Ascending aorta (tissue), 1 donor: ENCODE data around the gene CCP110.

DNA sequence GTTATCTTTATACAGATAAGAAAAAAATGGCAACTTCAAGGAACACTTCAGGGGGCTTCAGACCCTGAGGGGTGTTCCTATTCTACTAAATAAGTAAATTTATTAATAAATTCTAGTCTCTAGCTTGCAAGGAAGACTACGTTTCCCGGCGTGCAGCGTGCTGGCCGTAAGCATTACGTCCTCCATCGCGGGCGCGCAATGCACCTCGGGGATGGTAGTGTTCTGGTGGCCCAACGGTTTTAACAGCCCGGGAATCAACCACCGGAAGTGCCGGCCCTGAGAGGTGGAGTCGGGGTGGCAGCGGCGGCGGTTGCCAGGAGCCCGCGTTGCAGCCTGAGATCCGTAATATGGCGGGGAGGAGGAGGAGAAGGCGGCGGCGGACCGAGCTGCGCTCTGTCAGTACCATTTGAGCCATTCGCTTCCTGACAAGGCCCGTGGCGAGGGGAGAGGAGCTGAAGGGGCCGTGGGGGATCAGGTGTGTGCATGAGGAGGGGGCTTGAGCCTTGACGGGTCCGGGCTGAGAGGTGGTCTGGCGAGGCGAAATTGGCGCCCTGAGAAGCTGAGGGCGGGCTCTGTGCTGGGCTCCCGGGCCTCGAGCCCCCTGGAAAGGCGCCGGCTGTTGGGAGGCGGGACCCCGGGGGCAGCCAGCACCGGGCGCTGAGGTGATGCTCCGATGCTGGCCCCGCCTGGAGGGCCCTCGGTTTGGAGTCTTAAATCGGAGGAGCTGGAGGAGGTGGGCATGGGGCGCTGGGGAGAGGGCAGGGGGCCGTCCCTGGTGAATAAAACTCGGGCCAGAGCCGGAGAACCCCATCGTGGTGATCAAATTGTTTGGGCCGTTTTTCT lies at the start of gene CCP110:
TSS of gene CCP110 (plus strand) at position 329 of the 843 bp plus-strand sequence.
- PRO-cap: unidirectional peak, plus-strand start at position 253 of the sequence; unidirectional peak, plus-strand start at position 345 of the sequence

DNA sequence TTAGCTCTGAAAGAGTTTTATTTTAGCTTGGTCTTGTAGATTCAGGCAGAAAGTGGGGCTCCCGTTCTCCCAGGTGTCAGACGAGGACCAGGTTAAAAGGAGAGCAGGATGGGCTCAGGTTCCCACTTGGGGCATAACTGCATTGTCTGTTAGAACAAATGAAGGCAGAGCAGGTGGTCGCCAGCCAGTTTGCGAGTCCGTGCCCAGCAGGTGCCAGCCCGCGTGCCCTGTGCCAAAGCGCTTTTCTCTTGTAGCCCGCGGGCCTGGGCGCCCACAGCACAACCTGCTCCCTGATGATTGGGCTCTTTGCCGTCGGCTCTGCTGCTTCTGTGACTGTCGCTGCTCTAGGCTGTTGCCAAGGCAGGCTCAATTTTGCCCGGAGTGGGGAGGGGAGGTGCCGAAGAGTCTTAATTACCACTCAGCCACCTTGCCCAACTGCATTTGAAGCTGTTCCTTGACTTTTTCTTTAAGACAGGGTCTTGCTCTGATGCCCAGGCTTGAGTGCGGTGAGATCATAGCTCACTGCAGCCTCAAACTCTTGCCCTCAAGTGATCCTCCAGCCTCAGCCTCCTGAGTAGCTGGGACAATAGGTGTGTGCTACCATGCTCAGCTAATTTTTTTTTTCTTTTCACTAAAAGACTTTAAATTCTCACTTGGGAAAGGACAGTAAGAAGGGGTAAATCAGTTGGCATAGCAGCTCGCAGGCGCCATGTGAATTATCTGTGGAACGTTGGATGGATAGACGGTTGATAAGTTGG lies 21.0 kb downstream of the KNOP1 start:
- PRO-cap: no peak

- PRO-cap: no peak
These were observed 19.1 kb downstream of the KNOP1 start for GRCh38 chr16:19698656-19699572.

DNA sequence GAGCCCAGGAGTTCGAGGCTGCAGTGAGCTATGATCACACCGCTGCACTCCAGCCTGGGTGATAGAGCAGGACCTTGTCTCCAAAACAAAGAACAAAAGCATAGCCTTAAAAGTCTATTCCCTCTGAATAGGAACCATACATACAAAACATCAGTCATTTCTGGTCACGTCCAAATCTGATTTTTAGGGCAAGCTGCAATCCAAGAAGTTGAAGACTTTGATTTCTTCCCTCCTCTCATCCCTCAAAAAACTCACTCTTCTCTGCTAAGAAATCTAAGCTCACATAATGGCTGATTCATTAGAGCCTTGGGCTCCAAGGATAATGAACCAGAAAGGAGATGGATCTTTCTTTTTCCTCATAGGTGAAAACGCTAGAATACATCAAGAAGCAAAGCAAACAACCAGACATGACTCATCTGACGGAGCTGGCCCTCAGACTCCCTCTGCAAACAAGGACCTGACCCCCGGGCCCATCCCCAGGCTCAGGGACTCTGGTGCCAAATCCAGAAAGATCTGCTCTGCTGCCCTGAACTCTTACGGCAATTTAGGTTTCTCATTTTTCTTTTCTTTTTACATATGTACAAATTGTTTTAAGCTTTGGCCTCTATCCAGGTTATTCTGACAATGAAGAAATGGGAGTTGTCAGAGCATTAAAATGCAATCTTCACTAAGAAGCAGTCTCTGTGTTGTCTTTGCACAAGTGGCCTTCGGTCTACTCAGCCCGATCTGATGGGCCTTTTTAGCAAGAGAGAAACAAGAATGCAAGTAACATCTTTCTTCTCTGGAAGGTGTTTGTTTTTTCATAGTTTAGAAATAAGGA lies 17.8 kb downstream of the KNOP1 start:
- PRO-cap: no peak

GRCh38 chr16:19704859-19705217 lies 13.2 kb downstream of the KNOP1 start:
- PRO-cap: unidirectional peak, minus-strand start at chr16:19704983

DNA sequence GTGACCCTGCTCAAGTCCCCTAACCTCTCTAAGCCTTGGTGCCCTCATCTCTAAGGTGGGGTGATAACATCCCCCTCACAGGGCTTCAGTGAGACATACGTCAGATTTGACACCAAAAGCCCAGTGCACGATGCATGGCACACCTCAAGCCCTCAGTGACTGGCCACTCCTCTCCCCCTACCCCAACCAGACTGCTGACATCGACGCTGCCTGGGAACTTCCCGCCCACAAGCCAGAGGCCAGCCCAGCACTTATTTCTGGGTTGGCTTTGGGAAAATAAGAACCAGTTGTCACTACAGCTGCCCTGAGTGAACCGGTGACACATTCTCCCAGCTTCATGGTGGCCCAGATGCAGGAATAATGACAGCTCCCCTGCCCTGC lies 9.6 kb downstream of the KNOP1 start:
- PRO-cap: no peak

DNA sequence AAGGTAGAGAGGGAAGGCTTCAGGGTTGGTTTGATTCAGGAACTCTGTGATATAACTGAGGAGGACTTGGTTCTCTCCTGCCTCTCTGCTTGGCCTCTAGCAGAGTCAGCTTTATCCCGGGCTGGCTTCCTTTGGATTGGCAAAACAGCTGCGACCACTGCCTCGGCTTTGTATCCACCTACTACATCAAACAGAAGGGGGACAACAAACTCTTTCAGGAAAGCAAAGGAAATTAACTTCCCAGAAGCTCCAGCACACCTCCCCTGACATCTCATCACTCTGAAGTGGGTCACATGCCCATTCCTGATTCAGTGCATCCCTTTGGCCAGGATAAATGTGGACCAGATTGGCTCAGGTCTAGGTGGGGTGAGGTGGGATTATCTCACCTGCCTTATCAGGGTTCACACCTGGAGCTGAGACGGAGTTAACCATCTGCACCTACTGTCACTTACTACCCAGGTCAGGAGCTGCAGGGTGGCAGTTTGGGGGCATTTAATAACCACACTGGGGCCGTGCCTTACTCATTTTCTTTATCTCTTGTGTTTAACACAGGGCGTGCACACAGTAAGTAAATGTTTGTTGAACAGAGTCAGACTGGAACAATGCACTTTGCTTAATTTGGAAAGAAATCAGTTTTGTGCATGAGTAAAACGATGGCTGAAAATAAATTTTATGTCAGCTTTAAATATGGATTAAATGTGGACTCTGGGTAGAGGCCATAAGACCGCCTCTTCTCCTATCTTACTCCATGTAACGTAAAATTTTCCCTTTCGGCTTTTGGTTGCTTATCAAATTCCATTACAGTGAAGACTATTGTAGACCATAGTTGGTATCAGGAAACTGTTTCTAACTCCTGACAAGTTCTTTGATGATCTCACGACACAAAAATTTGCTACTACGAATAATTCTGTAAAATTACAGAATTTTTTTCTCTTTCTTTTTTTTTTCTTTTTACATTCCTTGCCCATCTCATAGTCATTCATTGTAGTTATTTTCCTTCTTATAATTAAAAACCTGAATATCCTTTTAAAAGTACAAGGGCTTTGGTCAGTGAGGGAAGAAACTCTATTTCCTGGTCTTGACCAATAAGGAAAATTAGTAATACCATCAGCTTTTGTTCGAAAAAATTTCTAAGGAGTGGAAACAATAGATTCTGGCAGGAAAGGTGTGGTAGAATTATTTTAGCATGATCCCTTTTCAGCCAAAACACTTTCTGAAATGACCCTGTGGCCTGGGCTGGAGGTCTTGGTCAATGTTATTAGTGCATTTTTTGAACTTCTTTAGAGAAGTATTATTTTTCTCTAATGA lies 36.1 kb downstream of the IQCK start:
- PRO-cap: no peak

- PRO-cap: no peak
These were observed 12.6 kb downstream of the GPRC5B start for GRCh38 chr16:19871857-19872584.

- PRO-cap: no peak
These were observed 318 bp downstream of the GPR139 start for GRCh38 chr16:20073378-20073765.

- PRO-cap: no peak
These were observed 22.4 kb downstream of the ACSM1 start for GRCh38 chr16:20674929-20675602.

- PRO-cap: no peak
These were observed 1.9 kb downstream of the THUMPD1 start for GRCh38 chr16:20739597-20740304.

- PRO-cap: no peak
These were observed 84.5 kb downstream of the DNAH3 start for GRCh38 chr16:21066270-21066508.

DNA sequence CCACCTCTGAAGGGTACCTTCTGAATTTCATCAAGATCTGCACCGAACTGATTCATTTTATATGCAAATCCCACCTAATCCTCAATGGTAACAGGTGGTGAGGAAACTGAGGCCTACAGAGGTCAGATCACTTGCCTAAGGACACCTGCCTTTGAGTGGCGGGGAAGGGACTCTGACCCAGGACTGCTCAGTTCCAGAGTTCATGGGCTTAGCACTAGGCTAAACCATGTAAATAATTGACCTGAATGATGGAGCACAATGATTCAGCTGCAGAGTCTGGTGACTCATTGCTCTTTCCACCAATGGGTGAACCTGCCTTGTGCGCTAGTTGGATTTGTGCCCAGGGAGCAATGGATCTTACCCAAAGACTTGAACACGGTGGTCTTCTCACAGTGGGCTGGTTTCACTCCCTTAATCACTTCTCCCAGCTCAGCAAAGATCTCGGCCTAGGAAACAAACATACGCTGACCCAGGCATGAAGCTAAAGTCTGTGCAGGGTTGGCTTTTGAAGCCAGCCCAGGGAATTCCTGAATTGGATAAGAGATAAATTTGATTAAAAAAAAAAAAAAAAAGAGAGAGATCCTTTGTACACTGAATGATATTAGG lies 17.1 kb downstream of the CRYM start:
- PRO-cap: no peak

DNA sequence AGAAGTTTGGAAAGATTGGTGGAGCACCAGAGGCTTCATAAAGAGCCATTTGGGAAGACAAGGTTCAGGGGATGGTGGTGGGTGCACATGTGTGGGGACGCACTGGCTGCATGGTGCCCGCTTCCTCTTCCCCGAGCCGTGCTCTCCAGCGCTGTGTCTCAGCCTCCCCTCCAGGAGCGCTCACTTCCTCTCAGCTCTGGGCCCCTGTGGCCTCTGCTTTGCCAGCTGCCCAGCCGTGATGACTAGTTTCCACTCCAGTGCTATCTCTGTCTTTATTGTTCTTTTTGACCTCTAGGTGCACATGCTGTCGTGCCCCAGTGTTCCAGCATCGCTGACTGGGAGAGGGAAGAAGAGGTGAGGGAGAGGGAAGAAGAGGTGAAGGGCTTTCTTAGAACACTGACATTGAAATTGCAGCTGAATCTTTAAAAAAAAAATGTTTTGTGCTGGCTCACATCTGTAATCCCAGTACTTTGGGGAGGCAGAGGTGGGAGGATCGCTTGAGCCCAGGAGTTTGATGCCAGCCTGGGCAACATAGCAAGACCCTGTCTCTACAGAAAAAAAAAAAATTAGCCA lies 78.4 kb upstream of the CRYM start:
- PRO-cap: no peak

DNA sequence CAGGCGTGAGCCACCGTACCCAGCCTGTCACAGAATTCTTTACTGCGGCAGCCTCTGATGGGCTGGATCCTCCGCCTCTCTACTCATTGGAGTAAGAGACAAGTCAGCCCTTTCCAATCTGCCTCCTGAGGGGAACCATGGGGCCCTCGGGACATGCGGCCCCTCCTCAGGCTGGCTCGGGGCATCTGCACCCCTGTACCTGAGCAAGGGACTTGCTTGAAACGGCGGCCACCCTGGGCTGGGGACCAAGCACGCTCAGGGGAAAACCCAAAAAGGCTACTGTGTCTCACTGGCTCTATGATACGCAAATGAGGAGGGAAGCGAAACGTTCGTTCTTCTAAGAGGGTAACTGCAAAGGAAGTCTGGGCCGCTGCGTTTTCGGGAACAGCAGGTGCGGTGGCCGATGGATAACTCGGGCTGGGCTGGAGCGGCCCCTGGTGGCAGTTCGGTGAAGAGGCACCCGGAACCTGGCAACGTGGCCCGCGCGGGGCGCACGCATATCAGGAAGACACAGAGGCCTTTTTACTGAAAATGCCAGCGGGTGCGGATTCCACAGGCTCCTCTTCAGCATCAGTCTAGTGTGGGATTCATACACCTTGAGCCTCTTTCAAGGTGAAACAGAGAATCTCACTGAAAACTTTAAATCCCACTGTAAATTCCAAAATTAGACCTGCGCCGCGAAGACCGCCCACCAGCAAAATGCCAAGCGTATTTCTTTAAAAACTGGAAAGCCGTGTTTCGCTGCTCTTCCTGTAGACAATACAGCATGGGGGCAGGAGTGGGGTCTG lies 44.6 kb upstream of the METTL9 start:
- PRO-cap: no peak

GRCh38 chr16:21611541-21612514 lies 12.5 kb downstream of the METTL9 start:
- PRO-cap: no peak

GRCh38 chr16:21624703-21625289 lies 25.4 kb downstream of the METTL9 start:
- PRO-cap: no peak

GRCh38 chr16:21630796-21630995 lies 21.7 kb downstream of the IGSF6 start:
- PRO-cap: no peak

- PRO-cap: no peak
These were observed 2.7 kb upstream of the IGSF6 start for GRCh38 chr16:21654990-21655649.

- PRO-cap: no peak
These were observed 11.5 kb upstream of the VWA3A start for GRCh38 chr16:22080580-22081581.